SJSA1 (cell line): Measurements from ENCODE around the genes USP9X and NYX.

GRCh38 chrX:40106380-40106877, 8.7 kb upstream of the BCOR start:
- RAMPAGE, long total RNA: no peak

GRCh38 chrX:40109620-40110226, 12.0 kb upstream of the BCOR start:
- RAMPAGE, long total RNA: no peak

- RAMPAGE, long total RNA: no peak
Measured at GRCh38 chrX:40127100-40127524, 29.4 kb upstream of the BCOR start.

DNA sequence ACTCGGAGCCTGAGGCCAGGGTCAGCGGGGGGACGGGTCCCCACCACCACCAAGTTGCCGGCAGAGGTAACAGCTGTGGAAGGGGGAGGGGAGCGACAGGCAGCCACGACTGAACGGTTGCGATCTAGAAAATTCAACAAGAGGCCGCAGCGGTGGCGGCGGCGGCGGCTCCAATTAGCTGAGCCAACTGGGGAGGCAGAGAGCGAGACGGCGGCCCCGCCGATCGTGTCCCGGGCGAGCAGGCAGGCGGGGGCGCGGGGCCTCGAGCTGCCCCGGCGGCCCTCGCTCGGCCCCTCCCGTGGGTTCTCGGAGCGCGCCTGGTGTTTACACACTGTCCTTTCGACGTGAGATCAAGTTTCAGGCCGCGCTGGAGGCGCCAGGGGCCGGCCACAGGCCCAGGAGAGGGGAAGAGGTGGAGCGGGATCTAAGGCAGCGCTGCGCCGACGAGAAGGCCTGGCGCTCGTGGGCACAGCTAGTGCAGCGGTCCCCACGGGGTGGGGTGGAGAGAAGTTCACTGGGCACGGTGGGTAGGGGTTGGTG, 53.9 kb upstream of the BCOR start:
- RAMPAGE, long total RNA: no peak

DNA sequence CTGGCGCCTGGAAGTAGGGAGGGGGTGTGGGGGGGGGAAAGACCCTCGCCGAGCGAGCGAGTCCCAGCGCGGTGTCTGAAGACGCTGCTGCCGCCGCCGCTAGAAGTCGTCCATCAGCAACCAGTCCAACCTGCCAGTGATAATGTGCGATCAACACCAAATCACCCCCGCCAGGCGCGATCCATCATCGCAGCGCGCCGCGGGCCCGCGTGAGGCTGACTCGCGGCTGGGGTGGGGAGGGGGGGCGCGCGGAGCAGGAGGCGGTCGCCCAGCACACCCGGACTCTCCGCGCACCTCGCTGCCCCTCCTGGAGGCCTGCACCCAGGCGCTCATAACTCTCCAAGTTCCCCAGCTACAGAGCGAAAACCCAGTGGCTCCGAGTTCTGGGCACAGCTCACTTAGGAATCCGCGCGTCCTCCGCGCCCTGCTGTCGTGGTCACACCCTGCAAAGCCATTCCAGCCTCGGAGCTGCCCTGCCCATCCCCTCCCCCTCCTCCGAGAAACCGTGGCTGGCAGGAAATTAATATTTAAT, 57.9 kb upstream of the BCOR start:
- RAMPAGE, long total RNA: no peak

GRCh38 chrX:40172777-40173182, 75.0 kb upstream of the BCOR start:
- RAMPAGE, long total RNA: no peak

DNA sequence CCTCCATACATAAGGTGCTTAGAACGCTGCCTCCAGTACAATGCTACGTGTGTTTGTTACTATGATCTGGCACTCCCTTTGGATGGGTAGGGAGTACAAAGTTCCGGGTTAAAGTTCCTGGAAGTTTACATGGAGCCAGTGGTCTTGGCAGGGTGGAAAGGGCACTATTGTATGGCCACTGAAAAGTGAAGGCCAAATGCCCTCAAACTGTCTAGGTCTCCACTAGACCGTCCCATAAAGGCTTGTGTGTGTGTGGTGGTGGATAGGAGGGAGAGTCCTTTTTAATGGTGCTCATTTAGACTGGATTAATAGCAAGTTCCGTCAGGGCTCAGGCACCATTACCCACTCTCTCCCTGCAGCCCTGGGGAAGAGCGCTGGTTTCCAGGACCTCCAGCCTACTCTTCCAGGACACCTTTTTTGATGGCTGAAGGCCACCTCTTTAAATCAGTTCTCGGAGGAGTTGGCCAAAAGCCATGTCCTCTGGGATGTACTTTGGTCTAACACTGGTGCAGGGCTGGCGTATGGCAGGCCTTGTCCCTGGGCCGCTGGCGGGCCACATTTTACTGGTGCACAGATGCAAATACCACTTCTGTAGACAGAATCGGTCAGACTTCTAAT, 75.7 kb upstream of the BCOR start:
- RAMPAGE, long total RNA: no peak

DNA sequence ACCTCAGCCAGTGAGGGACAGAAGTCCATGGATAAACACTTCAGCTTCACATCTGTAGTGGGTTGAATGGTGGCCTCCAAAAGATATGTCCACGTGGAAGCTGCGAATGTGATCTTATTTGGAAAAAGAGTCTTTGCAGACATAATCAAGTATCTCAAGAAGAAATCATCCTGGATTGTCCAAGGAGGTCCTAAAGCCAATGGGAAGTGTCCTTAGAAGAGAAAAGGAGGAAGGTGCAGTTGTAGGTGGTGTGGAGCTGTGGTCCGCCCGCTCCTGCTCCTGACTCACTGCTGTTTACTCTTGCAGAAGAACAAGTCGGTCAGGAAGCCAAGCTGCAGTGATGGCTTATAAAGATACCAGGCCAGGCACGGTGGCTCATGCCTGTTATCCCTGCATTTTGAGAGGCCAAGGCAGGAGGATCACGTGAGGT, 66.5 kb upstream of the ATP6AP2 start:
- RAMPAGE, long total RNA: no peak

DNA sequence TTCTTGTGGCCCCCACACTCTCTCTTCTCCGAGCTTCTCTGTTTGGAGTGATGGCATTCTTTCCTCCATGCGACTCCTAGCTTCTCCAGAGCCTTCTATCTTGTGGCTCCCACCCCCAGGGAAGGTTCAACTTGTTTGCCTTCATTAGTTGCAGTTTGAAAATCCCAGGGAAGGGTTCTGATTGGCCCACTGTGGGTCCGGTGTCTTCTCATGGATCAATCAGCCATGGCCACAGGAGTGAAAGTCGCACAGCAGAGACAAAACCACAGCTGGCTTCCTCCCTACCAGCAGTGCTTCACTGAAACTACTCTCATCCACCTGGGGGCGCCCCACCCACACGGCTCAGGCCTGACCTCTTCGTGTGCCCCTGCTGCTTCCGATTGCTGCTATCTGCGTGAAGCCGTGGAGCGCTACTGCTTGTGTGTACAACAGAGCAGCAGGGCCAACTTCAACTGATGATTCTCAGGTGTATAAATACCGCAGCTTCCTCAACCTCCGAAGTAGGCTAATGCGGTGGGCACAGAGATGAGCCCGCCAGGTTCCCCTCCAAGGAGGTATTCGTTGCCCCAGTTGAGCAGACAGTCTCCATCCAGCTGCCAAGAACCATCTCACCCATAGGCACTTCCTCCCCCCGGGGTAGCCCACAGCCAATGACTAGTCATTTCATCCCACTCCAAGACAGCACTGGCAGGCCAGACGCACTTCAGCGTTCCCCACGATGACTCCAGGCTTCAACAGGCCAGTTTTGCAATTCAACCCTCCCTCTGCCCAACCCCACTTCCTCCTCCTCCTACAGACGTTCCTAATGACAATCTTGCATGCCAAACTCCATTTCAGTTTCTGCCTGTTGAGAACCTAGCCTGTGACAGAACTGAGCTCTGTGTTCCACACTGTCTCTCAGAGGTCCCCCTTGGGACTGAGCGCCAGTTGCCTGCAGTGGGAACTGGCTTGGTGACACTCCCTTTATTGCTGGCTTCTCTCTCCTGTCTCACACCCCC, 41.4 kb upstream of the ATP6AP2 start:
- RAMPAGE, long total RNA: no peak

DNA sequence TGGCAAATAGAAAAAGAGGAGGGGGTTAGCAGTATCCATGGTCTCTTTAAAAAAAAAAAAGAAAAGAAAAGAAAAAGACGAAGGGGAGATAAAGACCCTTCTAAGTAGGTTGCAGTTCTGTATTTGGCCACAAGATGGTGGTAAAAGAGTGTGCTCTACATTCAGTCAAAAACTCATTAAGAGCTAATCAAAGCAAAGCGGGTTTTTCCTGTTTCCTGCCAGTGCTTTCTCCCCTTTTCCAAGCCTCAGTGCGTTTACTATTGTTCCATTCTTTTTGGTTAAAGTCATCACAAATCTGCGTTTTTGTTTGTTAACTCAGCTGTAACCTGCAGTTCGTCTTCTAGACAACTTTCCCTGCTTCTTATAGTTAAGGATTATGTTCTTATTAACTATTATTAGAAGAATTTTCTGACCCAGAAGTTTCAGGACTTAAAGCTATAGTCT, 36.8 kb upstream of the ATP6AP2 start:
- RAMPAGE, long total RNA: no peak

DNA sequence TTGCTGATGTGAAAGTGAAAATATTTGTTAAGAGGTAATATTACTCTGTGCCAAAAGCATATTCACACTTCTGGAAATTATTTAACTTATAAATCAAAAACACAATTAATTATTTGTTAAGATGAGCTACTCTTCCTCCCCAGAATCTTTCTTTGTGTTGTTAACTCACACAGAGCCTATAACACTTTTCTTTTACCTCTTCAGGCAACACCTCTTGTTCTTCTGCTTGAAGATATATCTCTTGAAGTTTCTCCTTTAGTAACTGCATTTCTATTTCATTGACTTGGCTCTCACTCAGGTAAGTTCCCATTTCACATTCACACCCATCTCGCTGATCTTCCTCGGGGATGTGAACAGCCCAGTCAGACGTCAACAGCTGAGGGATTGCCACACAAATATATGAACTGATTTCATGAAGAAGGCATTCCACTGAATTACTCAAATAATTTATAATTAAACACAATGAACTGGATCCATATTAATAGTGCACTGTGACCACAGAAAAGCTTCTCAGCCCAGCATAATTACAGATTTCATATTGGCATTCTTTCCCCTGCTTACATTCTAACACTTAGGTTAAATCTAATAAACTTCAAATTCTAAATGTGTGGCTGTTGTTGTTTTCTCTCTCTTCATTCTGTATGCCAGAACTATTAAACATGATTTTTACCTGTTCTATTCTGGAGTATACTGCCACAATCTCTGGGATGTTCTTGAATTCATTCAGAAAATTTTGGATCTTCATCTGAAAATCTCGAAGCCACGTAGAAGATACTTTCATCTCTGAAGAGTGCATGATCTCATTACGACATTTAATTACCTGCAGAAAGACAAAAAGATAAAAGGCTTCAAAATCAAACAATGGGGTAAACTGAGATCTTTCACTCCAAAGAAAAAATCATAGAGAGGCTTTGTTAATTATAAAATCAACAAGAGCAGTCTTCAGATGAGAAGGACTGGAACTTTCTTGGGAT, 10.7 kb downstream of the CXorf38 start:
- RAMPAGE, long total RNA: no peak

GRCh38 chrX:40647625-40647984, 244 bp upstream of the CXorf38 start:
- RAMPAGE, long total RNA: no peak

DNA sequence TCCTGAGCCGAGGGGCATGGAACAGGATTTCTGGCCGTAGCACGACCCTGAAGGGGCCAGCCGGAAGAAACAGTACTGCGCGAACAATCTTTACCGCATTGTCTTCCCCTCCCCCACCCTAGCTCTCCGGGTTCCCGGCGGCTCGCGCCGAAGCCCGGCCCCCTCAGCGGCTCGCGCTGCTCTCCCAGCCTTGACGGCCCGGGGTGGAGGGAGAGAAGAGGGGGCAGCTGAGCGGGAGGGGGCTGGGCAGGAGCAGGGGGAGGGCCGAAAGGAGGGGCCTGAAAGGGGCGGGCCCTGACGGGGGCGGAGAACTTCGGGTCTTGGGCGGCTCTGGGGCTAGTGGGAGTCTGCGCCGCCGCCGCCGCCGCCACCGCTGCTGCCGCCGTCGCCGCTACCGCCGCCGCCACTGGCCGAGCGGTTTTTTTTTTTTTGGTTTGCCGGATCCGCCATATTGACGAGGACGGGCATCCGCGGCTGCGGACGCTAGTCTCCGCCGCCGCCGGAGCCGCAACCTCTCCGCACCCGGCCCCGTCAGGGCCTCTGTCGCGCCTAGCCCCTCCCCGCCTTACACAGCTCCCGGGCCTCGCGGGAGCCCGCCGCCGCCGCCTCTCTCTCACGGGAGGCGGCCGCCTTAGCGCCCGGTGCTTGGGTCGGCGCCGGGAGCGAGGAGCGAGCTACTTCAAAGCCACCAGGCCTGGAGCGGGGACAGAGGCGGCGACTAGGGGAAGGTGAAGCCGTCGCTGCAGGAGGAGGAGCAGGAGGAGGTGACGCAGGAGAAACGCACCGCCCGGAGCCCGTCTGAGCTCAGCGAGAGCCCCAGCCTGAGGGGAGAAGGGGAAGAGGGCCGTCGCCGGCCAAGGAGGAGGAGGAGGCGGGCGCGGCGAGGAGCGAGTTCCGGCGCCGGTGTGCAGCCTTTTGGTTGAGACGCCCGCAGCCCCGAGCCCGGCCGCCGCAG, at the start of gene USP9X:
Gene USP9X (plus strand): TSS at position 433 of the 955 bp plus-strand sequence.
- RAMPAGE, long total RNA: no peak

DNA sequence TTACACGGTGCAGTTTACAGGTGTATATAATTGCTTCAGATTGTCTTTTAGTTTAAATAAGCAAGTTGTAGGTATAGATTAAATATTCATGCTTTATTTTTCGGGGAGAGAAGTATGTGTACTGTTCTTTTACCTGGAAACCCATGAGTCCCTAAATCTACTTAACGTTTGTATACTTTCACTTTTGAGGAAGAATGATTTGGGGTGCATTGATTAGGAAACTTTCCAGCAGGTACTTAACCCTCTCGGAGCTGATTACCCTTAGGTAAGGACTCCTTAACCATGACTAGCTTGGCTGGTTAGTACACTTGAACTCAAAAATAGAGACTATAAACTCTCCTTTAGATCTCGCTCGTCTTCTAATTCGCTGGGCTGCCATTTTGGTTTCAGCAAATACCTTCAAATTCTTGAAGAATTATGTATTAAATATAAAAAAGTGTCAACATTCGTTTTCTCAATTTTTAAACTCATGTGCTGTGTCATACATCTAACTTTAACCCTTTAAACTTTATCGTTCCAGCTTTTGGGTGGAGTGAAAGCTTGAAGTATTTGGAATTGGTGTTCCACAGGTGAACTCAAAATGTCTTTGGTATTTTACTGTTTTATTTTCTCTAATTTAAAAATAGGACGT, 2.0 kb downstream of the USP9X start:
- RAMPAGE, long total RNA: no peak

DNA sequence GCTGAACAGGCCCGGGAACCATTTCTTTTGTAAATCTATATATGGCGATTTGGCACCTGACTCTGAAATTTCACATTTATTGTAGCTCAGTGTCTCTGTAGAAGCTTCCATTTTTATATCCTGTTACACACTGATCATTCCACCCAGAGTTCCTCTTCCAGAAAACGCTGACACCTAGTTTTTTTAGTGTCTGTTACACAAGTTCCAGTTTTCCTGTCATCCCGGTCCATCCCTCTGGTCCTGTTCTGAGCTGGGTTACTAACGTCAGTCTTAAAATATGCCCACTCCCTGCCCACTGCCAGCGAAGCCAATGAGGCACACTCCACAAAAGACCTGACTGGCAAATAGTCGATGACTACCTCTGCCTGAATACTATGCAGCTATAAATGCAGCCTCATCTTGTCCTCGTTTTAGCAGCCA, 31.0 kb upstream of the DDX3X start:
- RAMPAGE, long total RNA: no peak

- RAMPAGE, long total RNA: no peak
Measured at GRCh38 chrX:41447075-41447600, at the start of gene NYX. Gene NYX, plus strand, starts transcription at chrX:41447343.

- RAMPAGE, long total RNA: no peak
Measured at GRCh38 chrX:41475057-41475634, 28.0 kb downstream of the NYX start.

- RAMPAGE, long total RNA: no peak
Measured at GRCh38 chrX:41689649-41689996, 850 bp downstream of the GPR34 start.

DNA sequence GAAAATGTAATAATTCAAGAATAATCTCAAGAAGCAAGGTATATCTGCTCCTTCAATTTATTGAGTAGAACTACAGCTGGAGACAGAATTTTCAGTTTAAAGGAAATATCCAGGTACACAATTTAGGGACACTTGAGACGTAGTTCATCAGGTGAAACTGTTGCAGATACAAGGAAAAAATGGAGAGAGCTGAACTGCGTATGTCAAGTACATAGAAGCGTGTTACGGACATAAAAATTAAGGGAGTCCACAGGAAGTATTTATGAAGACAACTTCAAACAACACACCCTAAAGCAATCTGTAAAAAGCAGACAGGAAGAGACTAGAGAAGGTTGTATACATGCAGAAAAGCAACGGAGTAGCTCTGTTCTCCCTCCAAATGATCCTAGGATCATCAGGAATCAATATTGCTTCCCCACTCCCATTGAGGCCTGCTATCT, 5.9 kb downstream of the CASK start:
- RAMPAGE, long total RNA: no peak

DNA sequence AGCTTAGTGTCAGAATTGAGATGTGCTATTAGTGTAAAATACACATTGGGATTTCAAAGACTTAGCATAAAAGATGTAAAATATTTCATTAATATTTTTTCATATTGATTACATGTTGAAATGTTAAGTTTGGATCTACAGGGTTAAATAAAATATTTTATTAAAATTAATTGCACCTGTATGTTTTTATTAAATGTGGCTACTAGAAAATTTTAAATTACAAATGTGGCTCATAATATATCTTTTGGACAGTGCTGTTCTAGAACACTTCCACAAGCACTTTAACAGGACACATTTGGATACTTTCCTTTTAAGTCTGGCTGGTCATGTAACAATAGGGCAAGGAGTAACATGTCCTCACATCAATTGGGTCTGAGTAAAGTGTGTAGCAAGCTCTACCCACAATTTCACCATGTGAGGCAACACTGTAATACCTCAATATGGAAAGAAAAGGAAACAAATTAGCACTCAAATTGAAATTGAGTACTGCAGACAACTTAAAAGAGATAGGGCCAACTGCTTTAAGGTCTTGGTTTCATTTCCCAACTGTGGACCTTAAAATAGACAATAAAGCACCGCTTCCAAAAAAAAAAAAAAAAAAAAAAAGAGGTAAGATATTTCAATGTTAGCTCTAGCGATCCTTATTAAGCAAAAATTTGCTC, 1.9 kb downstream of the CASK start:
- RAMPAGE, long total RNA: no peak